H1 (cell line): ENCODE data around the gene FABP3.

DNA sequence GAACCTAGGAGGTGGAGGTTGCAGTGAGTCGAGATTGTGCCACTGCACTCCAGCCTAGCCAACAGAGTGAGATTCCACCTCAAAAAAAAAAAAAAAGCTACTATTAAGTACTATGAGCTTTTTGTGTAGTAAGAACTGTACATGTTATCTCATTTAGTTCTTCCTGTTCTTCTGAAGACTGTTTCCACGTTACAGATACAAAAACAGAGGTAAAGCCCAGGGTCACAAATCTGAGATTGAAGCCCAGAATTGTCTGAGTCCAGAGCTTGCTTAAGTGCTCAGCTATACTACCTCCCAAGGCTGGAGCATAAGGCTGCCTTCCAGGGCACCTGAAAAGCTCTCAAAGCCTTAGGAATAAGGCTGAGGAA lies 2.9 kb downstream of the FABP3 start:
- RRBS: no CpG with 5 or more reads among the region's 2 CpGs
CAGE:
- cytosol, long polyA plus RNA: no peak
- long polyA plus RNA: no peak
- nucleus, long polyA plus RNA: no peak

DNA sequence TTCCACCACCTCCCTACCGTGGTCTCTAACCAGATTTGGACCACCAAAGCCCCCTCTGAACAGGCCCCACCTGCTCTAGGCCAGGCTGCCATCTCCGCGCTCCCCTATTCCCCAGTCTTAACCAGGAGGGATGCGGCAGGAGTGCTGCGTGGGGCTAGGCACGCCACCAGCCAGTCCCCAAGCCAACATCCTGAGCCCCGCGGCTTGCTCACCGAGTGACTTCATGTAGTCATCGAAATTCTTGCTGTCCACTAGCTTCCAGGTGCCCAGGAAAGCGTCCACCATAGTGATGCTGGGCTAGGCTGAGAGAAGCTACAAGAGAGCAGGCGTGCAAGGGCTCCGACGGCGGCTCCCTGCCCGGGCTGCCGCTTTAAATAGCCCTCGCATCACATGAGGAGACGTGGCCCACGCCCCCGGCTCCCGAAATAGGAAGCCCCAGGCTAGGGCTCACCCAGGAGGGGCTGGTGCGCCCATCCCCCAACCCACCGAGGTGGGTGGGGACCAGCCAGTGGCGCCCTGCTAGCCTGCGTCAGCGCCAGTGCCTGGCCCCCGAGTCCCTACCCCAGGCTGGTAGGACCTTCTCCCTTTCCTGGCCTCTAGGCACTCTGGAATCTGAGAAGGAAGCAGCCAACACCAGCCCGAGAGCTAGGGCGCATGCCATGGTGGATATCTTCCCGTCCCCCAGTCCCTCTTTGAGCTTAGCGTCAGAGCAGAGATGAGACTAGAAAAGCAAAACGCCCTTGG lies at the start of gene FABP3:
TSS of gene FABP3 (minus strand) at position 347 of the 744 bp plus-strand sequence.
- RRBS: 1% methylated on average over 6 of the region's 33 CpGs
CAGE:
- cytosol, long polyA plus RNA: start-site peak on the minus strand centred at position 349 of the sequence, 5 bp wide, 192 reads
- long polyA plus RNA: start-site peak on the minus strand centred at position 346 of the sequence, 10 bp wide, 374 and 430 reads in 2 replicates
- nucleus, long polyA plus RNA: no peak

GRCh38 chr1:31394507-31395264 lies 18.3 kb upstream of the SERINC2 start:
- RRBS: 1% methylated on average over 7 of the region's 39 CpGs
CAGE:
- cytosol, long polyA plus RNA: no peak
- long polyA plus RNA: no peak
- nucleus, long polyA plus RNA: no peak

- RRBS: 67% methylated on average over 3 of the region's 3 CpGs
CAGE:
- cytosol, long polyA plus RNA: no peak
- long polyA plus RNA: no peak
- nucleus, long polyA plus RNA: no peak
Measured at GRCh38 chr1:31409930-31410534, 3.0 kb upstream of the SERINC2 start.

GRCh38 chr1:31413661-31414457 lies 846 bp downstream of the SERINC2 start:
- RRBS: 1% methylated on average over 25 of the region's 57 CpGs
CAGE:
- cytosol, long polyA plus RNA: no peak
- long polyA plus RNA: no peak
- nucleus, long polyA plus RNA: no peak

- RRBS: no CpG with 5 or more reads among the region's 8 CpGs
CAGE:
- cytosol, long polyA plus RNA: no peak
- long polyA plus RNA: no peak
- nucleus, long polyA plus RNA: no peak
Measured at GRCh38 chr1:31482360-31483176, 69.6 kb downstream of the SERINC2 start.

- RRBS: no CpG with 5 or more reads among the region's 9 CpGs
CAGE:
- cytosol, long polyA plus RNA: no peak
- long polyA plus RNA: no peak
- nucleus, long polyA plus RNA: no peak
Measured at GRCh38 chr1:31514965-31515923, 61.1 kb upstream of the TINAGL1 start.

DNA sequence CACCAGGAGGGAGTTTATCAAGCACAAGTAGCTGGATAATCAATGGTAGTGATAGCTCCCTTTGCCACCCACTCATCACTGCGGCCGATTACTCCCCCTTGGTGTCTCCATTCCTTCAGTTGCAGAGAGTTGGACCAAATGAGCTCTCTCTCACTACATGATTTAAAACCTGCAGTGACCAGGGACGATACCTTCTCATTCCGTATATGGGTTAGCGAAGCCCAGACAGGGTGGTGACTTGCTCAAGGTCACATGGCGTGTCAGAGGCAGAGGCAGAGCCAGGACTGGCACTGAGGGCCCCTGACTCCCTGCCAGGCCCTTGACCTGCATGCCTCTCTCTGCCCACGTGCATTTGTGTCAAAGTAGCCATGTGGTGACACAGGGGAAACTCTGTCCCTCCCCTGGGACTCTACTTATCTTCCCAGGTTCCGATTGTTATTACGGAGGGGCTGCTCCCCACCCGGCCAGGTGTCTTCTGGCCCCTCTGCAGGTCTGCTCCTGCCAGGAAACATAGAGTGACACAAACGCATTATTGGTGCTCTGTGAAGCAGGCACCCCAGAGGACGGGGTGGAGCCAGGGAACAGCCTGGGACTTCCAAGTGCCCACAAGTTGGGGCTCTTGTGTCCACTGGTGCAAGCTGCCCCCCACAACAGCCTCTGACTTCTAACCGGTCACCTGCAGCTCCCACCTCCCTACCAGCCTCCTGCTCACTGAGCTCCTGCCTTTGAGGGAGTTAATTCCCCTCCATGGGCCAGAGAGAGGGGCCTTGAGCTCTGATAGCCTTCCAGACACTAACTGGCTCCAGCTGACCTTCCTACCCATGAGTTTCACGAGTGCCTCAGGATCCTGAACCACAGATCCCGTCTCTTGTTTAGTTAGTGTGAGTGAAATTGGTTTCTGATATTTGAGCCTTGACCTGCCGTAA lies 7.3 kb upstream of the TINAGL1 start:
- RRBS: no CpG with 5 or more reads among the region's 16 CpGs
CAGE:
- cytosol, long polyA plus RNA: no peak
- long polyA plus RNA: no peak
- nucleus, long polyA plus RNA: no peak

DNA sequence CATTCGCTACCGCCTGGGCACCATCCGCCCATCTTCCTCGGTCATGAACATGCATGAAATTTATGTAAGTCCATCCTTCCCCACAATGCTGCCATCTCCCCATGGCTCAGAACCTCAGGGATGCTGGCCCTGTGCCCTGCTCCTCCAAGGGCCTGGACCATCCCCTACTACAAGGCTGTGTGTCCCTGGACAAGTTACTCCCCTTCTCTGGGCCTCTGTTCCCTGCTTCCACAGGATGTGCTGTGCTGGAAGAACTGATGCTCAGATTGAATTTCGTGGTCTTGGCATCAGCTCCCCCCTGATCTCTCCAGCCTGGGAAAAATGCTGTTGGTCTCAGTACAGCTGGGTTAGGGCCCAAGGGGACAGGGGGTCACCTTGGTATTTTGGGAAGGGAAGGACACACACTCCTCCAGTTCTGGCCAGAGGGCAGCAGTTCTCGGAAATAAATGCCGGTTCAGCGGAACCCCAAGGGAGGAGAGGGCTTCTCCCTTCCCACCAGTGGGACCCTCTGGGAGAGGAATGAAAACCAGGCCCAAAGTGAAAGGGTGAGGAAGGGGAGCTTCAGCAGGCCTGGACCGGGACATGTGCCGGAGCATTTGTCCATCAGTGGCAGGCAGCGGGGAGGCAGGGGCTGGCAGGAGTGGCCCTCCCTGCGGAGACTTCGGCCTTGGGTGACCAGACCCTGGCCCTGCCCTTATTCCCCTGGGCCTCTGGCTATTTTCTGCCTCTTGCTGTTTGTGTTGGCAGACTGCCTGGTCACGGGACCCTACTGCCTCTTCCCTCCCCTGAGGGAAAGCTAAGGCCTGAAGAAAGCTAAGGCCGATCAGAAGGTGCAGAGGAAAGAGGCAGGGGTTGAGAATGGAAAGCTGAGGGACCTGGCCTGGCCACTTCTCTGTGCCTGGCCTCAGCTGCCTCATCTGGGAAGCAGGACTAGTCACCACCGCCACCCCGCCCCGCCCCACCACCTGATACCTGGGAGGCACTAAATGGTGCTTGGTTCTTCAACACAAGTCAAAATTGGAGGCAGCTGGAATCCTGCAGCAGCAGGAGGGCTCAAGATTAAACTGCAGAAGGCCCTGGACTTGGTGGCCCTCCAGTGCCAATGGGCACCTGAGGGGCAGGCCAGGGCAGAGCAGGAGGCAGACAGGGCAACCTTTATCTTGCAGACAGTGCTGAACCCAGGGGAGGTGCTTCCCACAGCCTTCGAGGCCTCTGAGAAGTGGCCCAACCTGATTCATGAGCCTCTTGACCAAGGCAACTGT lies 7.6 kb downstream of the TINAGL1 start:
- RRBS: no CpG with 5 or more reads among the region's 19 CpGs
CAGE:
- cytosol, long polyA plus RNA: no peak
- long polyA plus RNA: no peak
- nucleus, long polyA plus RNA: no peak

DNA sequence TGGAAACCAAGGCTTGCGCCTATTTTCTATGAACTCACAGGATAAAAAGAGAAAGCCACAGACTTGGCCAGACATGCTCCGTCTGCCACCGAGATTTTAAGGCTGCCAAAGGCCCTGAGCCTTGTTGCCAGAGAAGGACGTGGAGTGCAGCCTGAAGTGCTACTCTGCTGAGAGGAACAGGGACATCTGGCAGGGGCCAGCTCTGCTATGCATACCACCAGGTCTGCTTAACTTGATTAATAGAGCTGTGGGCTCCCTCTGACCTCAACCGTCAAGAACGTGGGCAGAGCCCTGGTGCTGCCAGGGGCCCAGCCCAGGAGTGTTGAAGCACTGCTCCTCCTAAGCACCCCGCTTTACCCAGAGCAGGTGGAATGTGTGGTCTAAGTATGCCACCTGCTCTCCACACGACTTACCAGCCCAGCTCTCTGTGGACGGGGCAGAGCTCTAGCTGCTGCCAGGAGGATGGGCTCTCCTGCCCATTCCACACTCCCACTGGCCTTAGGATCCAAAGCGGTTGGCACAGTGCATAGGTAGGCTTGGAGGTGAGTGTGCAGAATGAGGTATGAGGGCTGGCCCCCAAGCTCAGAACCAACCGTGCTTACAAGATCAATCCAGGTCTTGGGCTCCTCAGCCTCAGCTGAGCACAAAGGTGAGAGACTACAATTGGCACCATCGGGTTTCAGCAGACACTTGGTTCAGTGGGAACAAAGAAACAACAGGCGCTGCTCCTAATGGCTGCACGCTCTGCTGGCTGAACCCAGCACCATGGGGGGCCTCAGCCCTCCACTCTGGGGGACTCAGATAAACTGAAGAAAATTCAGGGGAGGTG lies 10.7 kb downstream of the HCRTR1 start:
- RRBS: no CpG with 5 or more reads among the region's 14 CpGs
CAGE:
- cytosol, long polyA plus RNA: no peak
- long polyA plus RNA: no peak
- nucleus, long polyA plus RNA: no peak

- RRBS: no CpG with 5 or more reads among the region's 8 CpGs
CAGE:
- cytosol, long polyA plus RNA: no peak
- long polyA plus RNA: no peak
- nucleus, long polyA plus RNA: no peak
Measured at GRCh38 chr1:31668649-31669059, 24.0 kb upstream of the PEF1 start.

DNA sequence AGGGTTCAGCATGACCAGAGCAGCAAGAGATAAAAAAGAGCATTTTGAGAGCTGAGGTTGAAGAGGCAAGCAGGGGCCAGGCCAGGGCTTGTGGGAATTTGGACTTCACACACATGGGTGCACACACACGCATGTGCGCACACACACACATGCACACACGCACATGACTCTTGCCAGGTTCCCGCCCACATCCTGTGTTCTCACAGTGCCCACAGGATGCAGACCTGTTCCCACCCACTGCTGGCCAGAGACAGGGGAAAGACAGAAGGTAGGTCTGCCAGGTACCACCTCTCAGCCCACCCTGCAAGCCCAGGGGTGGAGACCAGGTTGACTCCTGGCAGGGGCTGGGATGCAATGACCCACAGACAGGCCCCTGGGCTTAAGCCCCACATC lies 4.5 kb downstream of the COL16A1 start:
- RRBS: no CpG with 5 or more reads among the region's 4 CpGs
CAGE:
- cytosol, long polyA plus RNA: no peak
- long polyA plus RNA: no peak
- nucleus, long polyA plus RNA: no peak

DNA sequence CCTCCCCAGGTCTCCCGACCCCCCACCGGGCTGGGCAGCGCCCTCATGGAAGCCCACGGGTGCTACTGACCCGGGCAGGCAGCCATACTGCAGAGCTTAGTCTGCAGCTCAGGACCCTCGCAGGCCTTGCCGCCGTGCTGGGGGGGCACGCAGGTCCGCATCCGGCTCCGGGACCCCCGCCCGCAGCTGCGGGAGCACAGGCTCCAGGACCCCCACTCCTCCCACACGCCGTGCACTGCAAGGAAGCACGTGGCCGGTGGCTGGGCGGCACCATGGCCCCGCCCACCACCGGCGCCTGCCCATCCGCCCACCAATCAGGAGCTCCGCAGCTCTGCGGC lies 21.4 kb downstream of the ADGRB2 start:
- RRBS: 85% methylated on average over 23 of the region's 26 CpGs
CAGE:
- cytosol, long polyA plus RNA: no peak
- long polyA plus RNA: no peak
- nucleus, long polyA plus RNA: no peak

DNA sequence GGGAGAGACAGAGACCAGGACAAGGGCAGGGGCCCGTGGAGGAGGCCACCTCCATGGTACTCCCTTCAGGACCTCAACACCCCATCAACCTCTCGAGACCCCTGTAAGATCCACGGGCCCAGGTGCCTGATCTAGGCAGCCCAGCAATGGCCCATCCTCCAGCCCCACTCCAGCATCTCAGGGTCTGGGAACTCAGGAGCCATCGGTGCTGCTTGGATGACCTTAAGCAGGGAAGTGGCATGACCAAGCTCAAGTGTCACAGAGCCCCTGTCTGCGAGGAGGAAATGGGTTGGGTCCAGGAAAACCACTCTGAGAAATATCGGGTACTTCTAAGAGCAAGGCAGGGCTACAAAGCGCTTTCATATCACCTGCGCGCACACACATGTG lies 32.5 kb upstream of the SPOCD1 start:
- RRBS: no CpG with 5 or more reads among the region's 9 CpGs
CAGE:
- cytosol, long polyA plus RNA: no peak
- long polyA plus RNA: no peak
- nucleus, long polyA plus RNA: no peak

DNA sequence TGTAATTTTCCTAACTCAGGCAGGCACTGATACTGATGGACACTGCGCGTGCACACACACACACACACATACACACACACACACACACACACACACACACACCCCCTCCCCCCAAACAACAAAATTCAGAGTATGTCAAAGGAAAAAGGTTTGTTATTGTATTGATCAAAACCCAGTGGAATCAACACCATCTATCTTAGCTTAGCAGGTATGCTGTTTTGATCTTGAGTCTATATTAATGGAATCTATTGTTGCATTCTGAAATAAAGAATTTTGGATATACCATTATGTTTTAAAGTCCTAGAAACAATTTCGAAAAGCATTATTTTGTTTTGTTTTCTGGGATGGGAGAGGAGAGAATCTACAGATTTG lies 31.5 kb downstream of the PTP4A2 start:
- RRBS: no CpG with 5 or more reads among the region's 3 CpGs
CAGE:
- cytosol, long polyA plus RNA: no peak
- long polyA plus RNA: no peak
- nucleus, long polyA plus RNA: no peak

DNA sequence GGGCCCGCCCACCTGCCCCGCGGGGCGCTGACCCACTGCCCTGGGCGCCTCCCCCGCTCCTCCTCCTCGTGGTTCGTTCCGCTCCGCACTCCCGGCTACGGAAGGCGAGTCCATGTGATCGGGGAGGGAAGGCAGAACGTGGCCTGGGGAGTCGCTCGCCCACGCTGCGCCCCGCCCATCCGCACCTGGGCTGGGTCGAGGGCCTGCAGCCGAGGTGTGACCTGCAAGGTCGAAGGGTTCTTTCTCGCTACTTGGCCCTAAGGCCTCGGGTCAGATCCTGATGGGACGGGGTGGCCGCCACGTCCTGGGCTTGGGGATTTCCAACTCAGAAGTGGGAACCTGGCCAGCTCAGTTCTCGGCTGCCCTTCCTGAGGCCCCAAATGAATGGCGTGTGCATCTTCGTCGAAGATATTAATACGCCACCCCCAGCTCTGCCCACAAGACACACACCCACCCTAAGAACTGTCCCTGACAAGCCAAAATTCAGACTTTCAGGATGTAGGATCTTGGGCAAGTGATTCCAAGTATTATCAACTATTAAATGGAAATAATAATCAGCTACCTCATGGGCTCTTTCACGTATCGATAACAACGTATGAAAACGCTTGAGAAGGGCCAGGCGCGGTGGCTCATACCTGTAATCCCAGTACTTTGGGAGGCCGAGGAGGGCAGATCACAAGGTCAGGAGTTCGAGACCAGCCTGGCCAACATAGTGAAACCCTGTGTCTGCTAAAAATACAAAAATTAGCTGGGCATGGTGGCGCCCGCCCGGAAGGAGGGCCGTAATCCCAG lies 508 bp upstream of the PTP4A2 start:
- RRBS: 27% methylated on average over 7 of the region's 46 CpGs
CAGE:
- cytosol, long polyA plus RNA: no peak
- long polyA plus RNA: no peak
- nucleus, long polyA plus RNA: no peak

DNA sequence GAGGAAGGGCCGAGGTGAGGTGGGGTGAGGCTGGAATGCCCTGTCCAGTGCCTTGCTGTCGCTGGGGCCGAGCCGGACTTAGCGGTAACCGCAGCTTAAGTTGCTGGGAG lies 1.0 kb downstream of the KHDRBS1 start:
- RRBS: no CpG with 5 or more reads among the region's 6 CpGs
CAGE:
- cytosol, long polyA plus RNA: no peak
- long polyA plus RNA: no peak
- nucleus, long polyA plus RNA: no peak

DNA sequence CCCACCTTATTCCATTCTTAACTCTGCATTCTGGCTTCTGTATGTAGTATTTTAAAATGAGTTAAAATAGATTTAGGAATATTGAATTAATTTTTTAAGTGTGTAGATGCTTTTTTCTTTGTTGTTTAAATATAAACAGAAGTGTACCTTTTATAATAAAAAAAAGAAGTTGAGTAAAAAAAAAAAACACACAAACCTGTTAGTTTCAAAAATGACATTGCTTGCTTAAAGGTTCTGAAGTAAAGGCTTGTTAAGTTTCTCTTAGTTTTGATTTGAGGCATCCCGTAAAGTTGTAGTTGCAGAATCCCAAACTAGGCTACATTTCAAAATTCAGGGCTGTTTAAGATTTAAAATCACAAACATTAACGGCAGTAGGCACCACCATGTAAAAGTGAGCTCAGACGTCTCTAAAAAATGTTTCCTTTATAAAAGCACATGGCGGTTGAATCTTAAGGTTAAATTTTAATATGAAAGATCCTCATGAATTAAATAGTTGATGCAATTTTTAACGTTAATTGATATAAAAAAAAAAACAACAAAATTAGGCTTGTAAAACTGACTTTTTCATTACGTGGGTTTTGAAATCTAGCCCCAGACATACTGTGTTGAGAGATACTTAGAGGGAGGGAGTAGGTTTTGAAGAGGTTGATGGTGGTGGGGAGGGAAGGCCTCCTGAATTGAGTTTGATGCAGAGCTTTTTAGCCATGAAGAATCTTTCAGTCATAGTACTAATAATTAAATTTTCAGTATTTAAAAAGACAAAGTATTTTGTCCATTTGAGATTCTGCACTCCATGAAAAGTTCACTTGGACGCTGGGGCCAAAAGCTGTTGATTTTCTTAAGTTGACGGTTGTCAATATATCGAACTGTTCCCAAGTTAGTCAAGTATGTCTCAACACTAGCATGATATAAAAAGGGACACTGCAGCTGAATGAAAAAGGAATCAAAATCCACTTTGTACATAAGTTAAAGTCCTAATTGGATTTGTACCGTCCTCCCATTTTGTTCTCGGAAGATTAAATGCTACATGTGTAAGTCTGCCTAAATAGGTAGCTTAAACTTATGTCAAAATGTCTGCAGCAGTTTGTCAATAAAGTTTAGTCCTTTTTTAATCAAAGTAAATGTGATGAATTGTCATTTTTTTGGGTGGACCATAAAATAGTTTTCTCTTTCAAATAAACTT lies 29.5 kb downstream of the KHDRBS1 start:
- RRBS: no CpG with 5 or more reads among the region's 11 CpGs
CAGE:
- cytosol, long polyA plus RNA: no peak
- long polyA plus RNA: no peak
- nucleus, long polyA plus RNA: no peak

DNA sequence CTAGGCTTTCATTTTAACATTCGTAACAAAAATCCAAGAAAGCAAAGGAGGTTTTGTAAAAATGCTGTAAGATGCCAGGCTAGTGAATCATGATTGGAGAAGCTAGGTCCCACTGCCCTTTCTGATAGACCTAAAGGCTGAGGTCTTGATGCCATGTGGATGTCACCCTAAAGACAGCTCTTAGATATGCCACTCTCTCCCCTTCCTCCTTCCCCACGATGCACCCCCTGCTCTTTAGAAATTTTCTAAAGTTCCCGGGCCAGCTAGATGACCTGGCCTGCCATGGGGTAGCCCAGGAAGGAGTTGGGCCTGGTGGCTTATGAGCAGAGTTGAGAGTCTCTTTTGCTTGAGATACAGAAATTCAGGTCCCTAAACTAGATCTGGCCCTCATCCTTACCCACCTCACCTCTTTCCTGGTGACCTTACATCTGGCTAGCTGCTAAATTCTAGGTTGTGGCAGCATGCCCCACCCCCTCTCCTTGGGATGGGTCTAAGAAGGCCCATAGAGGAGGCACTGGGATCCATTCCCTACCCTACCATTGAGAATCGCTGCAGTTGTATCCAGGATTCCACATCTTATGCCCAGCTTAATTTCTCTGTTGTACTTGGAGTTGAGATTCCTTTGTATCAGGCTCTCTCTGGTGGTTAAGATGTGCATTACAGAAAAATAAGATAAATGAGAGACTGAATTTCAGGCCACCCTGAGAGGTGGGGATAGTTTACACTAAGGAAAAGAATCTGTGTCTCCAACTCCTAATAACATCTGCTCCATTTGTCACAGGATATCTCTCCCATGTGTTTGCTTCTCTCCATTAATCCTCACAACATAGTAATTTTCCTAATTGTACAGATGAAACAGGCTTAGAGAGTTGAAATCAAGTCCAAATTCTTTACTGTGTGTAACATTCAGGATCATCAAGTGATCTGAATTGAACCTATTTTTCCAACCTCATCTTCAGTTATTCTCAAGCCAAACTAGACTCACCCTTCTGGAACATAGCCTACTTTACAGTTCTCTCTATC lies 9.5 kb upstream of the TMEM39B start:
- RRBS: no CpG with 5 or more reads among the region's 4 CpGs
CAGE:
- cytosol, long polyA plus RNA: no peak
- long polyA plus RNA: no peak
- nucleus, long polyA plus RNA: no peak

DNA sequence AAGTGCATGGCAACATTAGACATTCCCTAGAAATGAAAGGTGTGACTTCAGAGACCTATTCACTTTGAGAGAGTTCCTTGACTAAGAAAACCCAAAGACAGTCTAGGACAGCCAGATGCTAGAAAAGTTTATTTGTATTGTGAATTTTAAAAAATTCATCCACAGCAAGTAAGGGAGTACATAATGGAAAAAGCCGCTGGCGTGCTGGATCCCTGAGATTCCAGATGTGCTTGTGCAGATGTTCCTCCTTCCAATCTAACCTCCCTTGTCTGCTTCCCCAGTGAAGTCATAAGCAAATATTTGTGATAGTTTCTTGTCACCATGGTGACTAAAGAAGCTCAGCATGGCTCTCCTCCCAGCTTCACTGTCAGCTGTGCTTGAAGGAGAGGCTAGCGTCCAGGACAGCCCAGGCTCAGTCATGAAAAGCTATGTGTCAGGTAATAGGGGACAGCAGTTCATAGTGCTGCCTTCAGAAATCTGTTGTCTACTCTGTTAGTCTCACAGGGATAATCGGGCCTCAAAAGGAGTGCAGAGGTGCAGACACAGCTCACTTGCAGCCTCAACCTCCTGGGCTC lies 34.8 kb downstream of the KPNA6 start:
- RRBS: no CpG with 5 or more reads among the region's 4 CpGs
CAGE:
- cytosol, long polyA plus RNA: no peak
- long polyA plus RNA: no peak
- nucleus, long polyA plus RNA: no peak